Gastroesophageal sphincter (tissue), 4 donors: ENCODE measurements around a stretch of chr12.

DNA sequence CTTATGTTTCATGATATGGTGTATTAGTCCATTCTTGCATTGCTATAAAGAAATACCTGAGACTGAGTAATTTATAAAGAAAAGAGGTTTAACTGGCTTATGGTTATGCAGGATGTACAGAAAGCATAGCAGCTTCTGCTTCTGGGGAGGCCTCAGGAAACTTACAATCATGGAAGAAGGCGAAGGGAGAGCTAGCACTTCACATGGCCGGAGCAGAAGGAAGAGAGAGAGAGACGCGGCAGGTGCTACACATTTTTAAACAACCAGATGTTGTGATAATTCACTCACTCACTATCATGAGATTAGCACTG, 195.5 kb upstream of the GRIP1 start:
- PRO-cap: no peak
- RAMPAGE, long total RNA, 4 experiments: no peak in any of the 4 experiments

GRCh38 chr12:67297351-67297929, 28.3 kb downstream of the CAND1 start:
- PRO-cap: no peak
- RAMPAGE, long total RNA, 4 experiments: no peak in any of the 4 experiments

GRCh38 chr12:67647853-67648161, 738 bp upstream of the DYRK2 start:
- PRO-cap: bidirectional peak, plus-strand start at chr12:67648048, minus-strand start at chr12:67647964
- RAMPAGE, long total RNA, 4 experiments: no peak in any of the 4 experiments

GRCh38 chr12:67648162-67648667, 330 bp upstream of the DYRK2 start:
- PRO-cap: bidirectional peak, plus-strand start at chr12:67648749, minus-strand start at chr12:67648588
- RAMPAGE, long total RNA, 4 experiments: no peak in any of the 4 experiments

- PRO-cap: bidirectional peak, plus-strand start at chr12:67650336, minus-strand start at chr12:67650109
- RAMPAGE, long total RNA, 4 experiments: start-site peak on the plus strand in 1 of 4 experiments, at chr12:67649639-67650342 at its widest, 18 reads per replicate
Measured at GRCh38 chr12:67649461-67650543, 1.3 kb downstream of the DYRK2 start.

DNA sequence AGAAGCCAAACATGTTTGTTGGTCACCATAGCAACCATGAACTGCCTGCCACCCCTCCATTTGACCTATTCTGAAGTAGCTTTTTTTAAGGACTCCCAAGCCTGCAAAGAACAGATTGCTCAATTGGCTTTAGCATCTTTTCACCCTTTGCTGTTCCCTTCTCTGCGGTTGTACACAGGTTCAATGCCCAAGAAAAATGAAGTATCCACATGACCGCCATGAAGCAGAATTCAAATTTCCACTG, 35.9 kb upstream of the MDM1 start:
- PRO-cap: no peak
- RAMPAGE, long total RNA, 4 experiments: no peak in any of the 4 experiments

DNA sequence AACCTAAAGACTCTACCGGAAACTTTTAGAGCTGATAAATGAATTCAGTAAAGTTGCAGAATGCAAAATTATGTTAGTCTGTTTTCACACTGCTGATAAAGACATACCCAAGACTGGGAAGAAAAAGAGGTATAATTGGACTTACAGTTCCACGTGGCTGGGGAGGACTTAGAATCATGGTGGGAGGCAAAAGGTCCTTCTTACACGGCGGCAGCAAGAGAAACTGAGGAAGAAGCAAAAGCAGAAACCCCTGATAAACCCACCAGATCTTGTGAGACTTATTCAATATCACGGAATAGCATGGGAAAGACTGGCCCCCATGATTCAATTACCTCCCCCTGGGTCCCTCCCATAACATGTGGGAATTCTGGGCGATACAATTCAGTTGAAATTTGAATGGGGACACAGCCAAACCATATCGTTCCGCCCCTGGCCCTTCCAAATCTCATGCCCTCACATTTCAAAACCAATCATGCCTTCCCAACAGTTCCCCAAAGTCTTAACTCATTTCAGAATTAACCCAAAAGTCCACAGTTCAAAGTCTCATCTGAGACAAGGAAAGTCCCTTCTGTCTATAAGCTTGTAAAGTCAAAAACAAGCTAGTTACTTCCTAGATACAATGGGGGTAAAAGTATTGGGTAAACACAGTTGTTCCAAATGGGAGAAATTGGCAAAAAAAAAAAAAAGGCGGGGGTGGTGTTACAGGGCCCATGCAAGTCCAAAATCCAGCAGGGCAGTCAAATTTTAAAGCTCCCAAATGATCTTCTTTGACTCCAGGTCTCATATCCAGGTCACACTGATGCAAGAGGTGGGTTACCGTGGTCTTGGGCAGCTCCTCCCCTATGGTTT, 110.0 kb upstream of the MDM1 start:
- PRO-cap: no peak
- RAMPAGE, long total RNA, 4 experiments: no peak in any of the 4 experiments

GRCh38 chr12:68462975-68463313, 130.8 kb upstream of the MDM1 start:
- PRO-cap: no peak
- RAMPAGE, long total RNA, 4 experiments: no peak in any of the 4 experiments

DNA sequence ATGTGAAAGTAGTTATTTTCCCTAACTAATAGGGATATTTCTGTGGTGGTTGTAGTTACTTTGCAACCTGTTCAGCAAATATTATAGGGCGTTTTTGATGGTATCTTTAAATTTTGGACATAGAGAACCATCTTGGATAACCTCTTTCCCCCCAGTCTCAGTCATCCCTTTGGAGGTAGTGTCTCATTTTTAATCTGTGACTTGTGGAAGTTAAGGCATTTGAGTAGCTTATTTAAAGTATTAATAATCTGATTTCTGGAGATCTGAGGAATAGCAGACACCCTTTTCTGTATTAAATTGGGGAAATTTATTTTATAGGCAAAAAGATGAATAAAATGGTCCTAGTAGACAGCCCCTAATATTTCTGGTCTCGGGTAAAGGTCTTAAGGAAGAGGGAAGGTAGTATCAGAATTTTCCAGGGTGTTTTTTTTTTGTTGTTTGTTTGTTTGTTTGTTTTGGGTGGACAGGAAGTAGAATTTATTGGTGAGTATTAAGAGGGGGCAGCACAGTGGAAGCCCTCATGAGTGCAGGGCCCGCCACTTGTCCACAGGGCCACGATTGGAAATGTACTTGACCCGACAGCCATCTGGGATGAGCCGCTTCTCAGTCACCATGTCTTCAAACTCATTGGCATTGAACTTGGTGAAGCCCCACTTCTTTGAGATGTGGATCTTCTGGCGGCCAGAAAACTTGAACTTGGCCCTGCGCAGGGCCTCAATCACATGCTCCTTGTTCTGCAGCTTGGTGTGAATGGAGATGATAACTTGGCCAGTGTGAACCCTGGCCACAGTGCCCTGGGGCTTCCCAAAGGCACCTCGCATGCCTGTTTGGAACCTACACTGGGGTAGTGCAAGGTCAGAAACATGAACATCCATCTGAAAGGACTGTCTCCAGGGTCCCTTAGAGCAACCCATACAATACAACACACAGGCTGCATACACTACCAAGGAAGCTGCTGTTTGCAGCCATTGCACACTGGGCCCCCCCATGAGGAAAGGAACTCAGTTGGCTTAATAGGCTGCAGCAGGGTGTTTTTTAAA, 16.0 kb downstream of the RAP1B start:
- PRO-cap: no peak
- RAMPAGE, long total RNA, 4 experiments: no peak in any of the 4 experiments

GRCh38 chr12:68627562-68628447, 17.1 kb downstream of the RAP1B start:
- PRO-cap: no peak
- RAMPAGE, long total RNA, 4 experiments: no peak in any of the 4 experiments

DNA sequence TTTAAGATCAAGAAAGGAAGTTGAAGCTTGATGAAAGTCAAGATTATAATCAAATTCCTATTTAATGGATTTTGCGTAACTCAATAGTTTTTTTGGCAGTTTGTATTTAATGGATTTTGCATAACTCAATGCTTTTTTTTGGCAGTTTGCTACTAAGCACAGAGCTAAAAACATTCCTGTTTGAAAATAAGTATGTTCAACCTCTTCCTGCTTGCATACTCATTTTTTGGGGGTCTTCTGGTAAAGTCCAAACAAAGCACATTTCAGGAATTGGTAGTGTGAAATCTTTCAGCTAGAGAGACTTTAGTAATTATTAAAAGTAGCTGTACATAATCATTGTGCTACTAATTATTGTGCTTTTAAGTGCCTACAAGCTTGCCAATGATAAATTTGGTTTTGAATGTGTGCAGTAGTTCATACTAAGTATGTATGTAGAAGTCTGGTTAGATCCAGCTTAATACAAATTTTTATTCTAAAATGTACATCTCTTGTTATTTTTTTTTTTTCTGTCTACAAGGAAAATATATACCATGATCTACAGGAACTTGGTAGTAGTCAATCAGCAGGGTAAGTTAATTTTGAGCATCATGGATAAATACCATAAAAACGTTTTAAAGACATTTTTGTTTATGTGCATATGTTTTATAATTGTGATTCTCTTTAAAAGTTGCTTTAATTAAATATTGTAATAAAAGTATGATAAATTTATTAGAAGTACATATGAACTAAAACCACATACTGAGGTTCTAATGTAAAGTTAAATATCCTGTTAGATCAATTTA, 12.0 kb downstream of the MDM2 start:
- PRO-cap: no peak
- RAMPAGE, long total RNA, 4 experiments: no peak in any of the 4 experiments

DNA sequence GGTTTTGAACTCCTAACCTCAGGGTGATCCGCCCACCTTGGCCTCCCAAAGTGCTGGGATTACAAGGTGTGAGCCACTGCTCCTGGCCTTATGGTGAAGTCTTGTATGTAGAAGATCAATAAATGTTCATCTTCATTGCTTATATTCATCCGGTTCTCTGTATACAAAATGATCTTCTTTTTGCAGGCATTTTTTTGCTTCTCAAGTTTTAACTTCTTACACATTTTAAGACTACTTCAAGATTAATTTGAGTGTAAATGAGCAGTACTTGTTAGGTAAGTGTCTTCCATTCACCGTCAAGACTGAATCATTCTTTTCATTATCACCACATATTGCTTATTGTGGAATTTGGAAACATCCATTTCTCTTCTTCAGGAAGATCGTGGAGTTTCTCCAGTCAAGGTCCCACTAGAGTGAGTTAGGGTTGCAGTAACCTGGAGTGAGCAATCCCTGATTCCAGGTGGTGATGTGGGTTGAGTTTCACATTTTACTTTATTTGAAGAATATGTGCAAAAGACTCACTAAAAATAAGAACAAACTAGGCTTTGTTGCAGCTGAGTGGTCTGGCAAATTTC, 48.1 kb downstream of the MDM2 start:
- PRO-cap: no peak
- RAMPAGE, long total RNA, 4 experiments: no peak in any of the 4 experiments

GRCh38 chr12:69036970-69037516, 104.1 kb upstream of the CPM start:
- PRO-cap: no peak
- RAMPAGE, long total RNA, 4 experiments: no peak in any of the 4 experiments

DNA sequence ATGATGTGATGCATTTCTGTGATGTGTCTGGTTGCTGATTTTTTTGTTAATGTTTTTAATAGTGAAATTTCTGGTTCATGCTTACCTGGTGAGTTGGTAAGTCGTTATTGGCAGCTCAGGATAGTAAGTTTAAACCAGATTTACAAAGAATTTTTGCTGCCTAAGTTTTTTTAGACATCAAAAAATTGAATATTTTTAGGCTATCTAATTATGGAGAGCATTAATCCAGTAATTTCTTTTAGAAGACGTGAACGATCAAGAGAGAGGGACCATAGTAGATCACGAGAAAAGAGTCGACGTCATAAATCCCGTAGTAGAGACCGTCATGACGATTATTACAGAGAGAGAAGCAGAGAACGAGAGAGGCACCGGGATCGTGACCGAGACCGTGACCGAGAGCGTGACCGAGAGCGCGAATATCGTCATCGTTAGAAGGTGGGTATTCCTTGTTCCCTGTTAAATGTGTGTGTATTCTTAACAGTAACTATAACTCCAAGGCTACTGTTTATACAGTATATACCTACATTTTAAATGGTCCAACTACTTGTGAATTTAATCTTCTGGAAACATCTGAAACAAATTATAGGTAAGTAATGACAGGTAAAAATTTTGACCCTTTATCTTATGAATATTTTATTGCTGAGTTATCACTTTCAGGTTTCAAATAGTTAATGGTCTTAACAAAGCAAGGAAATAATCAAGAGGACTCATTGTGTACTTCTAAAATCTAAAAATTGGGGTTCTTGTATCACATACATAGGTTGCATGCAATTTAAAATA, 22.9 kb downstream of the CPSF6 start:
- PRO-cap: no peak
- RAMPAGE, long total RNA, 4 experiments: no peak in any of the 4 experiments

GRCh38 chr12:69415720-69416286, 54.4 kb upstream of the FRS2 start:
- PRO-cap: no peak
- RAMPAGE, long total RNA, 4 experiments: no peak in any of the 4 experiments

GRCh38 chr12:69417553-69417912, 52.7 kb upstream of the FRS2 start:
- PRO-cap: no peak
- RAMPAGE, long total RNA, 4 experiments: no peak in any of the 4 experiments

DNA sequence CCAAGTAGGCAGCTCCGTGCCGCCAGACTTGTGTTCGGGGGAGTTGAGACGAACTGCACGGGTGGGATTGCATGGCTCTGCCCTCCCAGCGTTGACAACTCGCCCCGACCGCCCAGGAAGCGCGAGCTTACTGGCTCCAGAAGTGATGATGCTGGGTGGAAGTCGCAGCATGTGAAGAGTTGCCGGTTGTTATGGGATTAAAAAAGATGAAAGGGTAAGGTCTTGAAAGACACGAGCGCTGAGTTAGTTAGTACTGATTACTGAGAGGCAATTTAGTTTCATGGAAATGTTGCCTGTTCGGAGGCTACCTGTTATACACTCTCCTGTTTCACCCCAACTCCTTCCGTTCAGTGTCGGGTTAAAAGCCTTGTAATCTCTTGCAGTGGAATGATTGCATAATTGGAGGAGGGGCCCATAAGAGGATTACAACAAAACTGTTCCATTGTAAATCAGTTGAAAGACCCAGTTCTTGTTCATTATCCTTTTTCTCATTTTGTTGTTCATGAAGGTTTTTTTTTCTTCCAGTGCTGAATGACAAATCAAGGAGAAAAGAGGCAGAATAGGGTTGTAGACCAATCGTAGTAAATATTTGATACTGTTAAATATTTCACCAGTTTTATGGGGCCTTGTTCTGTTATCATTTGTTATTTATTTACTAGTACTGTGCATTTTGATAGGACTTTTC, 1.1 kb downstream of the RAB3IP start:
- PRO-cap: unidirectional peak, minus-strand start at position 57 of the sequence; unidirectional peak, minus-strand start at position 342 of the sequence
- RAMPAGE, long total RNA, 4 experiments: no peak in any of the 4 experiments

GRCh38 chr12:69966821-69967393, 141.9 kb downstream of the MYRFL start:
- PRO-cap: no peak
- RAMPAGE, long total RNA, 4 experiments: no peak in any of the 4 experiments

DNA sequence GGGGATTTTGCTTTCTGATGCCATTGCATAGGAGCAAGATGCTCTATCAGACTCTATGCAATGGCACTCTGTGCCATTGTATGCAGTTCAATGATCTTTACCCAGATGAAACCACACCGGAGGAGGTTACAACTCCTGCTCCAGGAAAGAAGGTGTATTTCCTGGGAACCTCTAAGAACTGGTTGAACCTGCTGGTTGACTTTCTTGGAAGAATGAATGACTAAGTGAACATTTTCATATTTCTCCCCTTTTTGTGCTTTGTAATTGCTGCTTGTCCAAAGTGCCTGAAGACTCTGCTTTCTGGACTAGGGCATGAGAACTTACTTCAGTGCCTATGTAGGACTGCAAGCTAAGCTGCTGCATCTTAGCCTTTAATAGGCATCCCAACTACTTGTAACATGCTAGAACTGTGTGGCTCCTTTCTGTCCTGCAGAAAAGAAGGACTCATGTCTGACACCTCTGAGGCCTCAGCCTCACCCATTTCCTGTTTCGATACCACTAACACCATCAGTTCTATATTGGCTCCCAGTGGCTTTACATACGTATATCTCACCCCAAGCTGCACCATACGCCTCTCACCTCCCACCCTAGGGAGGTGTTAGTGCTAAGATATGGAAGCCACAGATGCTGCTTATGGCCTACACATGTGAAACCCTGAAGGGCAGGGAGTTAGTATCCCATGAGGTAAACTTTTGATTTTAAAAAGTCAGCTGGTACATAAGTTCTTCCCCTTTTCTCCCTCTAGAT, 193.4 kb upstream of the CNOT2 start:
- PRO-cap: no peak
- RAMPAGE, long total RNA, 4 experiments: no peak in any of the 4 experiments

DNA sequence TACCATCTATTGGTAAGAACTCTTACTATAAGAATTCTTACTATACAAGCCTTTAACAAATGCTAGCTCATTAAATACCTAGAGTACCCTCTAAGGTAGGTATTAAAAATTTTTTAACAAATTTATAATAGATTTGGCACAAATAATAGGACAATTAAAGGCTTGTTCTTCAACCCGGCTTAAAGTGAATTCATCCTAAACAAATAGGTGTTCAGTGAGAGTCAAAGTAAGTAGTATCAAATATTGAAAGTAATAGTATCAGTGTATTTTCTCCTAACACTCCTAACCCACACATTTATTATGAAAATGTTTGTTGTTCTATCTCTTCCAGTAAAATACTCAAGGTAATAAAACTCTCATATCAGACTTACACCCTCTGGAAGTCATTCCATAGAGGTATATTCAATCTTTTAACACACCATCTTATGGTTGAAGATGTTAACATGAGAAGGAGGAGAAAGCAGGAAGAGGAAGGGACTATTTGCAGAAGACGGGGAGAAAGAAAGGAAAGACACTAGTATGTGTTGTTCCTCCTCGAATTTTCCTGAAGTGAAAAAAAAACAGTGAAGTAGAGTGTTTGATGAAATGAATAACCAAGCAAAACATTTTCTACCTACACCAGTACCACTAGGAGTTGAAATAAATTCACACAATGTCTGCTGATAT, 1.6 kb upstream of the CNOT2 start:
- PRO-cap: no peak
- RAMPAGE, long total RNA, 4 experiments: no peak in any of the 4 experiments